Brain (tissue), 1 donor: ENCODE results near the gene DNAJC13.

DNA sequence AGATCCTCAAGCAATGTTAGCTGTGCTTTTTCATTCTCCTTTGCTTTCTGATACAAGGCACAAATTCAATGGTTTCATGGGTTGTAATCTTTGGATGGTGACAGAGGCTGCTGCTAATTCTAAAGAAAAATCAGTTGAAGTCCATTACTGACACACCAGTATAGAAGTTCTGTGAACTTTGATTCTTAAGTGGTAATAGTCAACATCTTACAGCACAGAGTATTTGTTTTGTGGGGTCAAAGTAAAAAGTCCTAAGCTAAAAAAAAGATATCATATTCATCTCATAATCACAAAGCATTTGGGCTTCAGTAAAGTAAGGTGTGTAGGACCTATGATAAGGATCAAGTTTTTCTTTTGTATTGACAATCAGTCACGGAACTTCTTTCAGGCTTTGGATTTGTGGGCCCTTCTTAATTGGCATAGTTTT is 1.1 kb downstream of the ASTE1 start:
- RRBS, result no CpG with 5 or more reads among the region's 1 CpG

DNA sequence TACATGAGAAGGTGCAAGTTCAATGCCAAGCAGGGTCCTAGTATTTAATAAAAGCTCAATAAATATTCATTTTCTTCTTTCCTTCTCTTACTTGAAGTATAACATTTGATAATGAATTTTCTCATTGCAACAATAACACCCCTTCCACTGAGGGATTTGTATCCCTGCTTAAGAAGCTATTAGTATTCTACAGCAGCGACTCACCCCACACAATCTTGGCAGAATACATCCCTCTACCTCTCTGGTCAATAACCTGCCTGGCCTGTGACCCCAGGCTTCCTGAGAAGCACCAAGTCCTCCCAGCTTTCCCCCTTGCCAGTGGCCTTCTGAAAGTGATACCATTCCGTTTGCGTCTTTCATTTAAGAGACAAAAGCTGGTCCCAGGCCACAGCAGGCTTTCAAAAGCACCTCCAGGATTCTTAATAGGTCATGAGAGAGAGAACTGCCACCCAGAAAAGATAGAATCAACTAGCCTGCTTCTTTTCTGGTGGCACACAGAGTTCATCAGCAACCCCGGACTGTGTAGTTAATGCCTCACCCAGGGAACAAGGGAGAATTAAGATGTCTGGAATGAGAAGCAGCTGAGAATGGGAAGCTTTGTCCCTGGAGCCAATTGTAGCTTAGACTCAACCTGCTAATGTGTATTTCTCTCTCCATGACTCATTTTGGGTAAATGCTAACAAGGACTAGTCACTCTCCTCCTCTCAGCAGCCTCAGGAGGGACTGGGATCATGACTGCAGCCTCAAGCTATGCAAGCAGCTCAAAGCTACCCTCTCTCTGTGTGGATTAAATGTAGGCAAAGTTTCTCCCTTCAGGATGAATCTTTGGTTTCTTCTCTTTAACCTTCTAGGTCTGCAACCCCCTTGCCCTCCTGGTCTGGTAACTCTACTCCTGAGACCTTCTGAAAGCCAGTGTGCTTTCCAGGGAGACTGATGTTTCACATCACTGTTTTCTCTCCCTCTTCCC is 101.0 kb upstream of the CPNE4 start:
- RRBS, result no CpG with 5 or more reads among the region's 4 CpGs

DNA sequence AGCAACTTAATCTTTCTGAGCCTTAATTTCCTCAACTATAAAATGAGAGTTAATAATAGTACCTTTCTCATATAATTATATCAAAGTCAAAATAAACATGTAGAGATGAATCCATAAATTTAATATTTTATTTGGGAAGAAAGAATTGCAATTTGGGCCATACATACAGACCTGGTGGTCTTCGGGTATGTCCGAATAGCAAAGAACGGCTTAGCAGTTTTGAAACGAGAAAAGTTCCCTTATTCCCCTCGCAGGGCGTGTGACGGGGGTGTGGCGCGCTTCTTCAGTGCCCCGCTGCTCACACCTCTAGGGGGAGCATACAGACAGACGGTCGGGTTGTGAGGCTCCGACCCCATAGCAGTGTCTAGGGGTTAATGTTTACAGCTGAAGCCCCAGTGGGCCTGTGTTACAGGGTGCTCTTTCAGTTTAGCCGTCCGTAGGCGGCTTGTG is 32.6 kb upstream of the ACP3 start:
- RRBS, result no CpG with 5 or more reads among the region's 16 CpGs

- RRBS, result no CpG with 5 or more reads among the region's 40 CpGs
Observed at GRCh38 chr3:132376367-132377456, 40.6 kb upstream of the DNAJC13 start.

GRCh38 chr3:132416825-132417817 is at the start of gene DNAJC13:
DNAJC13 (plus strand) TSS chr3:132417502.
- RRBS, result 2% methylated on average over 28 of the region's 71 CpGs

DNA sequence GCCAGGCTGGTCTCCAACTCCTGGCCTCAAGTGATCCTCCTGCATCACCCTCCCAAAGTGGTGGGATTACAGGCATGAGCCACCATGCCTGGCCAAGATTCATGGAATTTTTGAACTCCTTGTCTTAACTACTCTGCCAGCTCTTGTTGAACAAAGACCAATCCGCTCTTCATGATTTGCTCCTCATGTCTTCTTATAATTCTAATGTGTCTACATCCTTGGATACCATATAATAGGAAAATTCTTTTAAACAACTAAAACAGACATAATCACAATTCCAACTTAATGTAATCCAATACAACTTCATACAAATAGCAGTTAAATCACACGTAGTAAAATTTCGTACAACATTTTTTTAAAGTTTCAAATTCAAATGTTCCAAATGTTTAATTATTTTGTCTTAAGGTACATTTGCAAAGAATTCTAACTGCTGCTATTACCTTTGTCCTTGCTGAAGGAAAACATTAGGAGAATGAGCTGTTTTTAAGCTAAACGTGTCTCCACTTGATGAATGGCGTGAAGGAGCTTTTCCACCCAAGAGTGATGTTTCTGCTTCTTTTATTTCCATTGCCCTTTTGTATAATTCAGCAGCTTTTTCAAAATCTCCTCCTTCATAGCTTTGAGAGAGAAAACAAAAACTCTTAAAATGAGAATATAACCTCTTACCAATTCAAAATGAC is 21.5 kb downstream of the UBA5 start:
- RRBS, result no CpG with 5 or more reads among the region's 5 CpGs

GRCh38 chr3:133469133-133469474 is 69.2 kb downstream of the BFSP2 start:
- RRBS, result no CpG with 5 or more reads among the region's 6 CpGs

- RRBS, result no CpG with 5 or more reads among the region's 2 CpGs
Observed at GRCh38 chr3:133536667-133537067, 36.8 kb upstream of the CDV3 start.

GRCh38 chr3:133732324-133732566 is 13.9 kb upstream of the TF start:
- RRBS, result no CpG with 5 or more reads among the region's 4 CpGs

GRCh38 chr3:133750308-133750694 is 4.1 kb downstream of the TF start:
- RRBS, result no CpG with 5 or more reads among the region's 7 CpGs

- RRBS, result no CpG with 5 or more reads among the region's 3 CpGs
Observed at GRCh38 chr3:133824298-133824933, 18.8 kb downstream of the SRPRB start.

DNA sequence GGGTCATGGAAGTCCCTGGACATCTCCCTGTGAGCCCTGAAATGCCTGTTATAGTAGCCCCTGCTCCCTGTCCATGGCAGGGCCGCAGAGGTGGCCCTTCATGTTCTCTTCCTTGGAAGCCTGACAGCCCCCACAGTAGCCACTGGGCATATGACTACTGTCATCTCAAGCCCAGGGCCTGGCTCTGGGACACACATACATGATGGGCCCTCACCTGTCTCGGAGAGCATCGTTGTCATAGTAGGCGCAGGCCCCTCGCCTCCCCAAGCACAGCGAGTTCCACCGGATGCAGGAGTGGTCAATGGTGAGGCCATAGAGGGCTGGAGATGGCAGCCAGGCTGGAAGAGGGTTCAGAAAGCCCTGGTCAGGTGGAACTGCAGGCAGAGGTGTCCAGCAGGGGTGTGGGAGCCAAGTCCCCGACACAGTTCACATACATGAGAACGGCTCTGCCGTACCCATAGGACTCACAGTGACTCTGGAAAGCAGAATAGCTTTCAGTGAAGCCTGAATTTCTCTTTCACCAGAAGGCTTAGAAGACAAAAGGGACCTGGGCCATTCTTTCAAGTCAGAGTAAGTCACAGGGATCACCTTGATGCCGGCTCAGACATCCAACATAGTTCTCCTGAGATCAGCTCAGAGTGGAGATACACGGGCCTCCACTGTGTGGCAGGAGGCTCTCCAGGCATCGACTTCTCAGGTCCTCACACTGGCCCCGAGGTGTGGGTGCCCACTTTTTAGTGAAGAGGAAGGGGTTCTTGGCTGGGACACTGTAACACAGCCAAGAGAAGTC is 40.1 kb upstream of the RAB6B start:
- RRBS, result no CpG with 5 or more reads among the region's 14 CpGs

DNA sequence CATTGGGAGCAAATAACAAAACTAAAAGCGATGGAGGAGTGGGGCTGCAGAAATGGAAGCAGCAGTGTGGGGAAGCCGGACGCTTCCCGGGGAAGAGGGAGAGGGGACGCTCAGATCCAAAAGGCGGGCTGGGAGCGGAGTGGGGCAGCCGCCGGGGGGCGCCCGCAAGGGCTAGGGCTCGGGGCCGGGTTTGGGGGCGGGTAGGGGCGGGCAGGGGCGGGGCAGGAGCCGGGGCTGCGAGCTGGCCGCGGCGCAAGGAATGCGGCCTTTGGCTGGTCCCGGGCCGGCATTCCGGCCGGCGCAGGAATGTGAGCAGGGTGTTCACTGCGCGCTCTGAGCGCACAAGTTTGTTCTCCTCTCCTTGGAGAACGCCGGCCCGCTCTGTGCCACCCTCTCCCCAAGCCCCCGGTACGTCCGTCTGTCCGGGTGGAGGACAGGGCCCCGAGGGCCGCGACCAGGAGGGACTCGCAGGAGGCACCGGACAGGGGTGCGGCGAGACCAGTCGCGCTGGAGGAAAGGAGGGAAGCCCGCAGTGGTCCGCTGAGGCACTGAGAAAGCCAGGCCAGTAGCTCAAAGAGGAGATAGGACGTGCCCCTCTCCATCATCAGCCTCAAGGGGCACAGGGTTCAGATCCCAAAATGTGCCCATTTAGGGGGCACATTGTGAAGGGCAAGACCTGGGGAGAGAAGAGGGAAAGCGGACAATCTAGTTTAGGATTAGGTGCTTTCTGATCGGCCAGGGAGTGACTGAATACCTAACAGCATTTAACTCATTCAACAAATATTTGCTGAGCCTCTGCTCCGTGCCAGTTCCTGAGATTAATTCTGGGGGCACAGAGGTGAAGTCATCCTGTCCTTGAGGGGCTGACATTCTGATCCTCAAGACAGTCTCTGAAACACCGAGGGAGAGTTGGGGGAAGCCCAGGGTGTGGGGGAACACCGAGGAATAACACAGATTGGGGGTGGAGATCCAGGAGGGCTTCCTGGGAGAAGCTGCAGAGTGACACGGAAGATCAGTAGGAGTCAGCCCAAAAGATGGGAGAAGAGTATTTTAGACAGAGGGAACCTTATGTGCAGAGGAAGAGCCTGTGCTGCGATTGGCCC is 60.7 kb downstream of the AMOTL2 start:
- RRBS, result 4% methylated on average over 30 of the region's 56 CpGs

- RRBS, result 87% methylated on average over 2 of the region's 11 CpGs
Observed at GRCh38 chr3:134326677-134327834, 47.2 kb downstream of the AMOTL2 start.

GRCh38 chr3:134328103-134328563 is 46.1 kb downstream of the AMOTL2 start:
- RRBS, result no CpG with 5 or more reads among the region's 6 CpGs

GRCh38 chr3:134357308-134358383 is 16.6 kb downstream of the AMOTL2 start:
- RRBS, result 60% methylated on average over 1 of the region's 12 CpGs

DNA sequence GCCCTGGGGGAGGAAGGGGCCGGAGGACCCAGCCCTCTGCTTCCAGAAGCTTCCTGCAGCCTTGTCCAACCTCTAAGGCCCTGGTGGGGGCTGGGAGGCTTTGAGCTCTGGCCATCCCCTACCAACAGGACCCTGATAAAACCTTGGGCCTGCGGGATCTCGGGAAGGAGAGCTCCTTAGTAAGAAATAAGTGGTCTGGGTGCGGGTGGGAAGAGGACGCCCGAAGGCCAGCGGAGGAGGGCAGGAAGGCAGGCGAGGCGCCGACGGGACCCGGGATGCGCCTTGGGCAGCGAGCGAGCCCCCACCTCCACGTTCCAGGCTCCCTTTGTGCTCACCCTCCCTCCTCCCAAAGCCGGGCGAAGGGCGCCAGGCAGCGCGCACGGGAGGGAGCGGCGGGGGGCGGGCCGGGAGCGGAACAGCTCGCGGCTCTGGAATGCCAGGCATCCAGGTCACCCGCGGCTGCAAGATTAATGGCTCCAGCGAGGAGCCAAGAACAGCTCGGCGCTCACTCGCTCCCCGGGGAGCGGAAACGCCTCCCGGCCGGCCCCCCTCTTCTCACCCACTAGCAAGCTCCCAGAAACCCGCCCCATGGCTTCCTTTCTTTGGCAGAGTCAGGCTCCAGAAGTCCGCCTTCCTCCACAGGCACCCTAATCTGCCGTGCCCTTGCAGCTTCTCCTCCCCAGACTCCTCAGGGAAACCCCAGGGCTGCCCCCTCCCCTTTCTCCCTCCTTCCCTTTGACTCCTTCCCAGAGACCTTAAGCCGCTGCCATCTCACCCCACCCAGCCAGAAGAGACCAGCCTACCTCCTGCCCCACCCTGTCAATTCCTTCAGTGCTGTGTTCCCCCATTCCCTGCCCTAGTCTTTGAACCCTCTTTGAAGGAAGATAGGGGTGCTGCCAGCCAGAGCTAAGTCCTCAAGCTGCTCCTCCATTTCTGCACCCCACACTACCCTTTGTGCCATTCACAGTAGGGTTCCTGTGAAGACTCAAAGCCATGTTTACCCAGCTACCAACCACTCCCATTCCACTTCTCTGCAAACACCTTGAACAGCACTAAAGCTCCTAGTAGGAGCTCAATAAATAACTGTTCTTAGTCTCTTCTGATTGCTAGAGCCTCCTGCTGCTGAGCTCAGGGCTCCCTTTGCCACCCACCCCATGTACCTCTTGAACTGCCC is 10.0 kb downstream of the AMOTL2 start:
- RRBS, result 2% methylated on average over 21 of the region's 44 CpGs

DNA sequence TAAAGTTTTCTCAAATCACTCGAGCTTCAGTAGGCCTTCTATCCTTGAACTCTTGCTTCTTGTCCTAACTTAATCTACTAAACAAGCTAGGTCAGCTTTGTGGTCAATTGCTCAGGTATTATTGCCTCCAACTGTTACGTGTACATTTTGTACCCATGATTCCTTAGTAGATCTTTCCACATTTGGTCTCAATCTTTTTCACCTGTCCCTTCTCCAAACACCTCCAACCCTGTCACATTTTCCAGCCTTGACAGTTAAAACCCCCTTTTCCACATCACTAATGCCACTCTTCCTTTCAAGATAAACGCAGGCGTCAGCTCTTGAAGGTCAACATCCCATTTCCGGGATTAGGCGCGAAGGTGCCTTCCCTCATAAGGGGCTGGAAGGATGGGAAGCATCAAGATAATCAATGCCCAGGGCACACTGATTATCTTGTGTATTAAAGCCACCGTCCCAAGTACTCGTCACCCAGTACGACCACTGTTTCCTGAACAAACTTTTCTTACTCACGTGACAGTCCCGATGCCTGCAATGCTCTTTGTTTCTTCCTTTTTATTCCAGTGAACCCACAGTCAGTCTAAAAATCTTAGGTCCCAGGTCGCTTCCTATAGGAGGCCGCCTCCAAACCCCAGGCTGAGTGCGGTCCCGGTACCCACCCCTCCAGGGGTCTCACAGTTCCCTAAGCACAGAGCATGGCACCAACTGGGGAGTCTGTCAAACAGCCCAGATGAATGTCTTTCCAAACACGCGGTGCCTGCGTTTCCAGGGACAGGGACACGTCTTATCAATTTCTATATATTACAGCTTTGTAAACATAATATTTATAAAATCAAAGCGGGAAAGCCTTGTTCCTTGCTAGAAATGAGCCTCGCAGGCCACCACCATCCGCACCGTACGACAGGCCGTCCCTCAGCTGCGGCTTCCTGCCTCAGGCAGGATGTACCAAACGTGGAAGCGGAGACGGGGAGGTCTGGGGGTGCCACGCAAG is 681 bp downstream of the ANAPC13 start:
- RRBS, result no CpG with 5 or more reads among the region's 31 CpGs